Spleen (tissue), 7 donors: Measurements from ENCODE around the gene STX12.

GRCh38 chr1:27402037-27402836 is 9.8 kb downstream of the GPR3 start:
- PRO-cap, 4 experiments = peak in 1 of 4 experiments; most common minus-strand start chr1:27402765 (in 1)
- RAMPAGE, long total RNA, 4 experiments = no peak in any of the 4 experiments

DNA sequence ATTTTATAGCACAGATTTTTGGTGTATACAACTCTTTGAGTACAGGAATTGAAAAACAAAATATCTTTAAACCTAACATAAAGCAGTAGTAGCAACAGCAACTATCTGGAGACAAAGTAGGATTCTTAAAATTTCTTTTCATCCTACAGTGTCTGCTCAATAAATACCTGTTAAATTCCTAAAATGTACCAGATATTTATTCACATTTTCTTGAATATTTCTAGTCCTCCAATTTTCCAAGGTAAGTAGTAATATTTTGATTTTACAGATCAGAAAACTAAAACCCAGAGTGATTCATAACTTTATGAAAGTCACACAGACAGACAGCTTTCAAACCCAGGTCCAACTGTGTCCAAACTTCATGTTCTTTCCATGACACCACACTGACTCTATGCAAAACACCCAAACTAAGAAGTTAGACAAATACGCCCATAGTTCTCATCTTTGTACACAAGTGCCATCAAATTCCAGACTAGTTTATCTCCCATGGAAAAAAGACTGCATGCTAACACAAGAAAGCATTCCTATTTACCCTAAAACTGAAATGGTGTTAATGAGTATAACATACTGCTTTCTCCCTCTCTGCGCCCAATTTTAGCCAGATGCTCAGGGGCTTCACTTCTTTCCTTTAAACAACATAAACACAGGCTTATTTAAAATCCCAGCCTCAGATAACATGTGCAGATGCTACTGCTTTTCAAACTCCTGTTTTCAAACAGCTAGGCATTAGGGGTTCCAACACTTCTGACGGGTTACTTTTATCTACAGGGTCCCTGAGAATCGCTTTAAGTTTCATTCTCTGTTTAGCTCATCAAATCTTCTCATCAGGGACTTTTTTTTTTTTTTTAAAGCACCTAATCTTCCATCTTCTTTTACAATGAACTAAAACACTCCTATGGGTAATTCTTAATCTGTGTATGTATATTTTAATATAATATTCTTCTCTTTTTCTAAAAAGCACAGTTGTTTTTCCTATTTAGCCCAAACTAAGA is 44.7 kb downstream of the WASF2 start:
- PRO-cap, 4 experiments = peak in 1 of 4 experiments; most common plus-strand start position 441 of the sequence (in 1); most common minus-strand start position 348 of the sequence (in 1)
- RAMPAGE, long total RNA, 4 experiments = no peak in any of the 4 experiments

DNA sequence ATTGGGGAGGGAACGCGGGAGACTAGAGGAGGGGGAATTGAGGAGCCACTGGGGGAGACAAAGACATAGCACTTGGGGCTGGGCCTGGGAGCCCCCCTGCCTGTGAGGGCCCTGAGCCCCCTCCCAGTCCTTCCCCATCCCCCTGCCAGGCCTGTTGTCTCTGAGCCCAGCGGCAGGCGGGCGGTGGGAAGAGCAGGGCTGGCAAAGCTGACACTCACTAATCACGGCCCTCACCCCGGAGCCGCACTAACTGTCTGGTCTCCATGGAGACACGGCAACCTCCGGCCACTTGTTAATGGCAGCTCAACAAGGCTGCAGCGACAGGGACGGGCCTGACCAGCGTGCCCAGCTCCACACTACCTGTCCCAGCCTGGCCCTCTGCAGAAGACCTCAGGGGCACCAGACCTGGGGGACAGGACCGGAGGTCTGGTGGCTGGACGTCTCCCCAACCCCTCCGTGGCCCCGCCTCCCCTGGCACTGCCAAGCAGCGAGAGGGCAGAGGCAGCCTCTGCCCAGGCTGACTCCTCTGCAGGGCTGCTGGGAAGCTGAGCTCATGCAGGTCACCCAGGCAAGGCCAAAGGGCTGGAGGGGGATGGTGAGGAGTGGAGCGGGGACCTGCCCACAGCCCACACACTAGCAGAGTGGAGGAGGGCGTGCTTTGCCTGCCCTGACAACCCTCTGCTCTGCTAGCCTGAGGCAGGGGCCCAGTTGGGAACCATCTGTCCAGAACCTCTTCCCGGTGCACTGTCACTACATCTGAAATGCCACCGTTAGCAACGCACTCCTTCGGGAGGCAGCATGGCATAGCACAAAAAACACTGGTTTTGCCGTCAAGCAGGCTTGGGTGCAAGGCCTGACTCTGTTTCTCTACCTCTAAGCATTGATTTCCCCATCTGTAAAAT is 29.5 kb upstream of the WASF2 start:
- PRO-cap, 4 experiments = peak in 1 of 4 experiments; most common plus-strand start position 633 of the sequence (in 1); most common minus-strand start position 528 of the sequence (in 1)
- RAMPAGE, long total RNA, 4 experiments = no peak in any of the 4 experiments

DNA sequence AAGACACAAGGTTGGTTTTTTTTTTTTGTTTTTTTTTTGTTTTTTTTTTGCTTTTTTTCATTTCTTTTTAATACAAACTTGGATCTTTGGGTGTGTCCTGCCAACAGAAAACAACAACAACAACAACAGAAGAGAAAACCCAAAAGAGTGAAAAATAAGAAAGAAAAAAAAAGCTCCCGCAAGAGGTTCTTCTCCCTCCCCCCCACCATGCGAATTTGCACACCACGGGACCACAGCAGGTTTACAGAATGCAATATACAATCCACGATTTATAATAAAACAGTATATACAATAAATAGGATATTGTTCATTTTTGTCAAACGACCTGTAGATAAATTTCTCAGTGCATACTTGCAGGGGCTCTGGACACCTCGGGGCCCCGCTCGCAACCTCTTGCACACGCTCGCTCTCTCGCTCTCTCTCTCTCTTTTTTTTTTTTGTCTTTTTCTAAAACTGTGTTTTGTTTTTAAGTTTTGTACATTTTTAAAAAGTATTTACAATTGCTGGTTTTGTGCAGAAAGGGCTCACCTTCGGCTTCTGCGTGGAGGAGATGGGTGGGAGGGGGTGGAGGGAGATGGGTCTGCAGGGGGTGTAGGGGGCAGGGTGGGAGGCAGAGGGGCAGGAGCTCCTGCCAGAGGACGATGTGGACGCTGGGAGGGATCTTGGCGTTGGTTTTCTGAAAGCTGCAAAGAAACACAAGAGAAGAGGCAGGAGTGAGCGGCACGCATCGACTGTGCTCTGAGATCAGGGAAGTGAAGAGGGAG is 44.4 kb upstream of the WASF2 start:
- PRO-cap, 4 experiments = no peak in any of the 4 experiments
- RAMPAGE, long total RNA, 4 experiments = no peak in any of the 4 experiments

DNA sequence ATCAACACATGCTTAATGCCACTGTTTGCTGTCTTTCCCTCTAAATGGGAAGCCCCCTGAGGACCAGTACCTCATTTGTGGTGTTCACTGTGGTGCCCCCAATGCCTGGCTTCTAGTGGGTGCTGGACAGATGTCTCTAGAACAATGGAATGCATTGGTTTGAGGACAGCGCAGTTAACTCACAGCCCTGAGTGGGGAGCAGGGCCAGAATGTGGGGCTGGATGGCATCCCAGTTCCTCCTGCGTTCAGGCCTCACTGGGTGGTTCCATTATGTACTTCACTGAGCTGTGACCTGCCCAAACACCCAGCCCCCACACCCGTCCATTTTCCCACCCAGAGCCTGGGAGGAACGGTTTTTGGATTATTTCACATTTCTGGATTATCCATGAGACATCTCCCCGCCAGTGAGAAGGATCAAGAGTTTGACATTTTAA is 55.2 kb upstream of the WASF2 start:
- PRO-cap, 4 experiments = no peak in any of the 4 experiments
- RAMPAGE, long total RNA, 4 experiments = no peak in any of the 4 experiments

DNA sequence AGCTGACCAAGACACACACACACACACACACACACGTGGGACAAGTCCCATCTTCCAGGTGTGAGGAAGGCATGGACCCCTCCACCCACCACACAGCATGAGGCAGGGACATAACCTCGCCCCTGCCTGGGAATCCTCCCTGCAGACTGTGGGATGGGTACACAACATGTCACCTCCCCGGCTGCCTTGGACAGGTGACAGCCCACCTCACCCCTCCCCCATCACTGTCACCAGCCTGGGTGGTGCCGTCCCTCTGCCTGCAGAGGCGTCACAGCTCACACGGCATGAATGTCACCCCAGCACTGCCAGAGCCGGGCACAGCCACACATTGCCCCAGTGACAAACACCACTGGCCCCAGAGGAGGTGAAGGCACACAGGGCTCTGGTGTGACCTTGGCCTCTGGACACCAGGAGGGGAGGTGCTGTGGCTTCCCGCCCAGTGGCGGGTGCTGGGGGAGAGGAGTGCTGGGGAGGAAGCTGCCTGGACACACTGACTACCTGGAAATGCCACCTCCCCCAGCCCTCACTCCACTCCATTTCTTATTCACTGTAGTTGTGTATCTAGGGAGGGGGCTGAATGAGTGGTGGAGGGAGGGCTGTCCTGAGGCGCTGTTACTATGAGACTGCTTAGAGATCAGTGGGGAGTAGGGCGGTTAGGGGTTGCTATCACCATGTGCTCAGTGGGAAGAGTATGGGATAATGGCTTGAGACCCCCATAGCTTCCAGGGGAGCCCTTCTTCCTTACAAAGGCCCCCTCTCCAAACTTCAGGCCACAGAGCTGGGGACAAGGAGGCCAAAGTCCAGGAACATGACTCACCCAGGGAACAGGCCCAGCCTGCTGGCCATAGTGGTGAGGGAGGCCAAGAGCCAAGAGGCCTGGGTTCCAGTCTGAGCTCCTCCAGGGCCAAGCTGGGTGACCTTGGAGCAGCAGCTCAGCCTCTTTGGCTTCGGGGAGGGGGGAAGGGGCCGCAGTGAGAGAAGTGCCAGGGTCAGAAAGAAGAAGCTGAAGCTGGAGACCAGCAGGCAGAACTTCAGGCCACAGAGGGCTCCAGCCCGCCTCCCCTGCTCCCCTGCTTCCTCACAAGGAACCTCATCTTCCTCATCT is 40.3 kb downstream of the AHDC1 start:
- PRO-cap, 4 experiments = peak in 1 of 4 experiments; most common plus-strand start position 354 of the sequence (in 1); most common minus-strand start position 351 of the sequence (in 1)
- RAMPAGE, long total RNA, 4 experiments = no peak in any of the 4 experiments

- PRO-cap, 4 experiments = no peak in any of the 4 experiments
- RAMPAGE, long total RNA, 4 experiments = start-site peak on the minus strand in 1 of 4 experiments, at chr1:27589440-27589911 at its widest, 26 reads per replicate
Measured at GRCh38 chr1:27589050-27590257, 14.5 kb downstream of the AHDC1 start.

DNA sequence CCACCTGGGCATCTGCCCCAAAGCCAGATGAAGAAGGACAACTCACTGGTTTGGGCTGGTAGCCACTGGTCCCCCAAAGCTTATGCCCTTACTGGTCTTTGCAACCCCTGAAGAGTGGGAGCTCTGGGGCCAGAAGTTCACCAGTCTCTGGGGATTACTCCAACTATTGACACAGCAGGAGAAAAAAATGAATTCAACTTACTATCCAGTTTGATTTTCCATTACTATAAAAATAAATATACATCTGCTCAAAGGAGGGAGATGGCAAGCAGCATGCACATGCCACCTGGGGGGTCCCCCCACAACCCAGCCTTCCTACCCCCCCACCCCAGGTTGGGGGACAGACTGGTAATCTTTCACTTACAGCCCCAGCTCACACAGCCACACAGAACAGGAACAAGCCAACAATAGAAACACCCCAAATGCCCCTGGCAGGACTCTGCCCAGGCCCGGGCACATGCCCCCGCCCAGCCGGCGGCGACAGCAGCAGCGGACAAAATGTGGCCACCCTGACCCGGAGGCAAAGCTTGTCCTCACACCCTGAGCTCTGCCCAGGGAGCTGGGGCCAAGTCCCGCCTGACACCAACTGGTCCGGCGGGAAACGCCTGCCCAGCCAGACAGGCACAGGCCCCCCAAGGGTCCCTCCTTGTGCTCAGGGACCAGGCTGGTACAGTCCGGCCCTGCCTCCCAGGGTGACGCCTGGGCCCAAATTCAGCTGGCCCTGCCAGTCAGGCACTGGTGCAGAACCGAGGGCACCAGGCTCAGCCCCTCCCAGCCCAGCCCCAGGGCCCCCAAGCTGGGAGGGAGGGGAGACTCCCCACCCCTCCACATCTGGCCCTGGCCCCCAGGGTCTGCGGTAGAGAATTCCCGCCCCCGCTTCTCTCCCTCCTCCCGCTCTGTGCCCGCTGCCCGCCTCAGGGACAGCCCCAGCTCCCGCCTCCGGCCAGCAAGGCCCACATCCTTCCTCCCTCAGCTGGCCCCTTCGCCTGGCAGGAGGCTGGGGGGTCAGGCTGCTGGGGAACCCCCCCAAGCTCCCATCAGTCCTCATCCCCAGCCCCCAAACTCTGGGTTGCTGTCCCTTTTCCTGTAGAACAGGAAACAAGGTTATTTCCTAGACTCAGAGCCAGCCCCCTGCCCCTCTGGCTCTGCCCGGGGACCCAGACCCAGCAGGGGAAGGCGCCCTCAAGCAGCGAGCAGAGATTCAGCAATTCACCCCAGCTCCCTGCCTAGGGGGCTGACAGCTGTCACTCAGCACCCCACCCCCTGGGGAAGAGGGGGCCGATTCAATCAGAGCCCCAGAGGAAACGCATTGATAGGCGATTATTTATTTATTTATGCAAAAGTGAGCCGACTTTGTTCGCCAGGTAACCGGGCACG is 2.1 kb downstream of the AHDC1 start:
- PRO-cap, 4 experiments = peak in 2 of 4 experiments; most common plus-strand start position 672 of the sequence (in 1); most common minus-strand start position 893 of the sequence (in 2)
- RAMPAGE, long total RNA, 4 experiments = no peak in any of the 4 experiments

DNA sequence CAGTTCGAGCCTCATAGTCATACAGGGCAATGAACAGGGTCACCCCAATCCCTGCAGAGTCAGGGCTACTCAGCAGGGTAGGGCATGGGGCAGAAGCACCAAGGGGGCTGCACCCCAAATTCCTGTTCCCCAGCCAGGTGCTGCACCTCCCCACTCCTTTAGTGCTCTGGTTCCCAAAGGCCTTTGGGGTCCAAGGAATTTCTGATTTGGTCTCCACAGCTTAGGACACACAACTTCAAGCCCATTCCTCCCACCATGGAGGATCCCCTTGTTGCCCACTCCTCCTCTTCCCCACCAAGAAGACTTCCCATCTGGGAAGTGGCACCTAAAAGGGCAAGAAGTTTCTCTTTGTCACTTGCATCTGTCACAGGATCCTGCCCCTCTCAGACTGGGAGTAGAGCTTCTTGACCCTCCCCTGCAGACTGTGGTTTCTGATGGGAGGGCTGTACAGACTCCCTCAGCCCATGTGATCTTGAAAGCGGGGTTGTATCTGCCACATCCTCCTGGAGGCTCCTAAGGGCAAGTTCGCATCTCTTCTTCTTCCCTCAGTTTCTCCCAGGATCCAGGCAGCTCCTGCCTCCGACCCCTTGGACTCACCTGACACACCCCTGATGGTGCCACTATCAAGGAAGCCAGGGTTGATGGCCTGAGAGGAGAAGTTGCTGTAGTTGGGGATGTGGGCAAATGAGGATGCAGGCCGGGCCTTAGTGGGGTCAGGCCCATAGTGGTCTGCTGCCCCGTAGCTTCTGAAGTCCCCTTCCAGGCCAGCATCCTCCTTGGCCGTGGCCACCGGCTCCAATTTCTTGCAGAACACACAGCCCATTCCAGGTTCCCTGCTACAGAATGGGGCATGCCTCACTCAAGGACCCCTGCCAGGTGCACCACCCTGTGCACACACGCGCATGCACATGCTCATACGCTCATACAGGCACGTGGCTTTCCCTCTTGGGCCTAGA is 11.6 kb downstream of the FGR start:
- PRO-cap, 4 experiments = peak in 3 of 4 experiments; most common plus-strand start position 498 of the sequence (in 2); most common minus-strand start position 390 of the sequence (in 2)
- RAMPAGE, long total RNA, 4 experiments = no peak in any of the 4 experiments

- PRO-cap, 4 experiments = peak in 4 of 4 experiments; most common plus-strand start chr1:27660229 (in 4); most common minus-strand start chr1:27659690 (in 4)
- RAMPAGE, long total RNA, 4 experiments = no peak in any of the 4 experiments
Measured at GRCh38 chr1:27659239-27660352, 12.4 kb downstream of the IFI6 start.

GRCh38 chr1:27666032-27666680 is 5.8 kb downstream of the IFI6 start:
- PRO-cap, 4 experiments = no peak in any of the 4 experiments
- RAMPAGE, long total RNA, 4 experiments = no peak in any of the 4 experiments

DNA sequence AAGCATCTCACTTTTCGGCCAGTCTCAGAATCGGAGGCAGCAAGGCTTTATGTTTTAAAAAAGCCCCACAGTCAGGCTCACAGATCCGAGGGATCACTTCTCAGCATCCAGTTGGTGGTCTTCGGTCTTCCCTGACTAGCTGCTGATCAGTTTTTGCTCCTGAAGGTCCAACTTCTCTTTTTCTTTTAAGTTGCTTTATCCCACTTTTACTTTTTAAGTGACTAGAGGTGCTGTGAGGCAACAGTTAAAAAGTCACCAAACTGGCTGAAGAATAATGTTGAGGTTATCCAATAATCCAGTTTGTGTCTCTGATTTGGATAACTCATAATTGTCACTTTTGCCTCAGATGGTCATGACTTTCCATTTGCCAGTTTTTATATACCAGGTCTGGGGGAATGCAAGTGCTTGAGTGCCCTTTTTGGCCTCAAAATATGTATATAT is 904 bp downstream of the FAM76A start:
- PRO-cap, 4 experiments = no peak in any of the 4 experiments
- RAMPAGE, long total RNA, 4 experiments = no peak in any of the 4 experiments

DNA sequence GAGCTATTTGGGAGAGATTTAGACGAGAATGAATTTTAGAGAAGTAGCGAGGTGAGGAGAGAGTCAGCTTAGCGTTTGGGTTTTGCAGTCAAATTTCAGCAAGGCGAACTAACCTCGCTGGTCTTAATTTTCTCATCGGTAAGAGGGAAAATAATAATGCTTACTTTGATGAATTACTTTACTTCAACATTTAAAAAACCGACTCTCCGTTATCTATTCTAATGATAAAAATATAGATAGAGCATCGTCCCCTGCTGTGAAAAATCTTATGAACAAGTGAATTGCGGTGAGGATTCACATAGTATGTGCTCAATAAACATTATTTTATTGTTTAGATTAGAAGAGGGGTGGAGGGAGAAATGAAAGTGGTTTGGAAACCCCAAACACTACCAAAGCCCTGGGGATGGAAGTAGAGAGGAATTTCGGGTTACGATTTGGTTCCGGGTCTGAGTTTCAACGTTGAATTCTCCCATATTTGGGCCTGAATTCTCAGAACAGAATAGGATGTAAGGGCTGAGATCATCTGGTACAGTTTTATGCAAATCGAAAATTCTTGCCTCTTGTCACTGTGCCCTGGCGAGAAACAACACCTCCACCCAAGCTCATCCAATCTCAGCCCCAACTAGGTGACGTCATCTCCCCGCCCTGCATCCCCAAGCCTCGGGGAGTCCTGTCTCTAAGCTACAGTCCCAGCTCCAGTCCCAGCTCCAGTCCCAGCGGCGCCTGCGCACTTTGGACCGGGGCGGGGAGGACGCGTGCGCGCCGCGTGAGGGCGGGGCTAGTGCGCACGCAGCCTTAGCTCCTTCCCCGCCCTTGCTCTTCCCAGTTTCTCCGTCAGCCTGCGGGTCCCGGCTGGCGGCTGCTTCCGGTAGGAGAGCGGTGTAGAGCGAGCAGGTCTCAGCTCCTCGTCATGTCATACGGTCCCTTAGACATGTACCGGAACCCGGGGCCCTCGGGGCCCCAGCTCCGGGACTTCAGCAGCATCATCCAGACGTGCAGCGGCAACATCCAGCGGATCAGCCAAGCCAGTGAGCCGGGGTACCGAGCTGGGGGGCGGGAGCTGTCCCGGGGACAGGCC is at the start of gene STX12:
Gene STX12, plus strand, starts transcription at position 822 of the 1,078 bp plus-strand sequence.
- PRO-cap, 4 experiments = peak in 4 of 4 experiments; most common plus-strand start position 825 of the sequence (in 4); most common minus-strand start position 536 of the sequence (in 4)
- RAMPAGE, long total RNA, 4 experiments = start-site peak on the plus strand in 4 of 4 experiments, centred at positions 829 to 847 of the sequence, 904 to 2,670 reads per replicate

GRCh38 chr1:27859807-27860224 is 12.5 kb upstream of the THEMIS2 start:
- PRO-cap, 4 experiments = no peak in any of the 4 experiments
- RAMPAGE, long total RNA, 4 experiments = no peak in any of the 4 experiments

DNA sequence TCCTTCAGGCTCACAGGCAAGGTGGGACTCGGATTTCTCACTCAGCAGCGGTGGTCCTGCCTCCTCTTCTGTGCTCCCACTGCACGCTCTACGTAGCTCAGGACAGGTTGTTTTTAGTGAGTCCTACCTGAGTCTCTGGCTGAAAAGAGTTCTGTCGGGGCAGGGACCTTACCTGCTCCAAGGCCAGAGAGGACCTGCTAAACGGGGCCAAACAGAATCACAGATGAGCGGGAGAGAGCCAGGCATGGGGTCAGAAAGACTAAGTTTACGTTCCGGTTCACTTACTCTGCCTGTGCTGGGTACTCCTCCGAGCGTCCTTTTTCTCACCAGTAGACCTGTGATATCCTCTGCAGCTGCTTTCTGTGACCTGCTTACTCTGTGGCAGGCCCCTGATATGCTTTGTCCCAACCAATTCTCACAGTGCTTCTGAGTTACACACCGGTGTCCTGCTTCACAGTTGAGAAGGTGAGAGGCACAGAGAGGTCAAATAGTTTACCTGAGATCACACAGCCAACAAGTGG is 11.4 kb downstream of the THEMIS2 start:
- PRO-cap, 4 experiments = peak in 3 of 4 experiments; most common plus-strand start position 145 of the sequence (in 2); most common minus-strand start position 225 of the sequence (in 1)
- RAMPAGE, long total RNA, 4 experiments = no peak in any of the 4 experiments

- PRO-cap, 4 experiments = peak in 1 of 4 experiments; most common plus-strand start chr1:27961325 (in 1)
- RAMPAGE, long total RNA, 4 experiments = no peak in any of the 4 experiments
Measured at GRCh38 chr1:27961034-27961493, 1.3 kb downstream of the XKR8 start.

DNA sequence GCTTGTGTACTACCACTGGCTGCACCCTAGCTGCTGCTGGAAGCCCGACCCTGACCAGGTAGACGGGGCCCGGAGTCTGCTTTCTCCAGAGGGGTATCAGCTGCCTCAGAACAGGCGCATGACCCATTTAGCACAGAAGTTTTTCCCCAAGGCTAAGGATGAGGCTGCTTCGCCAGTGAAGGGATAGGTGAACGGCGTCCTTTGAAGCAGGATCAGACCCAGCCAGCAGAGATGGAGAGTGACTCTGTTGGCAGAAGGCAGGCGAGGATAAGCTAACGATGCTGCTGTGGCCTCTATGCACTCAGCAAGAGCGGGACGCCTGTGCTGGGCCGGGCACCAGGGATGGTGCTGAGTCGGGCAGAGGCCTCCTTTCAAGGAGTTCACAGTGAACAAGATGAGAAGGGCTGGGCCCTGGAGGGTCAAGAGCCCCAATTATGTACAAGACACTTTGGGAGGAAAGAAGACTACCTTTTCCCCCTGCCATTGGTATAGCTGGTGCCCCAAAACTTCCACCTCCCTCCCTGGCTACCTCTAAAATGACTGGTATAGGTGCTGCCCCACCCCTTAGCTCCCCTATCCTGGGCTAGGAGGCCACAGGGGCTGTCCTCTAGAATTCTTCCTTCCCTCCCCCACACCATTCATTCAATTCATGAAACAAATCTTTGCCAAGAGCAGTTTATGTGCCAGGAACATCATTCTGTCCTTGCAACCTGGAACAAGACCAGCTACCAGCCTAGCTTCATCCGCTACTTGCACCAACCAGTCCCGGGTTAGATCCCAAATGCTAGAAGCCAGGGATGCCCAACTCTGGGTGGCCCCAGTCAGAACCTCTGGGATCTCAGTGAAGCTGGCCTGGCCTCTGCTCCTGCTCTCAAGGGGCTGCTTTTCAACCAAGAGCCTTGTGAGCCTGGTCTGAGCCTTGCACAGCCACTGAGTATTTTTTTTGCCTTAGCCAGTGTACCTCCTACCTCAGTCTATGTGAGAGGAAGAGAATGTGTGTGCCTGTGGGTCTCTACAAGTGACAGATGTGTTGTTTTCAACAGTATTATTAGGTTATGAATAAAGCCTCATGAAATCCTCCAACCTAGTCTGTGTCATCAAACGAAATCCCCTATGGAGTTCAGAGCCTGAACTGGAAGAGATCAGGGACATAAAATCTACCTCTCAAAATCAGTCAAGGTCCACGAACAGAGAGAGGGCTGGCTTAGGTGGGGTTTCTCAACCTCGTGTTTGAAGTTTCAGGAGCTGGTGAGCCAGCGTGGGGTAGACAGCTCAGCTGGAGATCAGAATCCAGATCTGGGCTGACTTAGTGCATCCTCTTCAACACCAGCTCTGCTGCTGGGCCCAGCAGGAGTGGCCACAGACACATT is 7.7 kb downstream of the XKR8 start:
- PRO-cap, 4 experiments = no peak in any of the 4 experiments
- RAMPAGE, long total RNA, 4 experiments = start-site peak on the plus strand in 1 of 4 experiments, centred at position 759 of the sequence, 8 reads per replicate

DNA sequence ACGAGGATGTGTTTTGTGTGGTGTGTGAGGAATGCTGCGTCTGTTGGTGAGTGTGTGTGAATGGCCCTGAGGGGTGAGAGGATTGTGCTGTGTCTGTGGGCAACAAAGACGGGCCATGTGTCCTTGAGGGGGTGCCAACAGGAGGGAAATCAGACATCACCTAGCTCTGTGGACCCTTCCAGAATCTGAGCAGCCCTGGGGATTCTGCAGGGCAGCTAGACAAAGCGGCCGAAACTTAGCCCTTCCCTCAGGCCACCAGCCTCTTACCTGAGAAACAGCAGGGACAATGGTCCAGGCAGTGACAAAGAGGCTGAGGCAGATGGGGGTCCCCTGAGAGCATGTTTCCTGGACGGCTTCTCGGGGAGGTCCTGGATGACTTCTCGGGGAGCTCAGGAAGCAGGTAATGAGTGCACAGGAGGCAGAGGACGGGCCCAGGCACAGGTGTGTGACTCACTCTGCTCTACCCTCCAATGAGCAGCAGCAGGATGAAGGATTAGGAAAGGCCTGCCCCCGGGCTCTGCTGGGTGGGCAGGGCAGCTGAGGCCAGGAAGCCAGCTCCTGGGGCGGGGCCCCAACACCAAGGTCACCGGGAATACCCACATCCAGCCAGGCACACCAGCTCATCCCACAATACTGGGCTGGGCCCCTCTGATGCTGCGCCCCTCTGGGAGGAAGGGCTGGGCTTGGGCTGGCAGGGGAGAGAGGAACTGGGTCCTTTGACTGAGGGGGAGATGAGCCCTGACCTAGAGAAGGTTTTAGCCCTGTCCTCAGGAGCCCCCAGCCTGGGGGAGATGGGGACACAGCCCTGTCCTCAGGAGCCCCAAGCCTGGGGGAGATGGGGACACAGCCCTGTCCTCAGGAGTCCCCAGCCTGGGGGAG is 17.2 kb upstream of the PTAFR start:
- PRO-cap, 4 experiments = peak in 4 of 4 experiments; most common plus-strand start position 630 of the sequence (in 1); most common minus-strand start position 472 of the sequence (in 4)
- RAMPAGE, long total RNA, 4 experiments = start-site peak on the minus strand in 4 of 4 experiments, centred at positions 278 to 464 of the sequence, 32 to 208 reads per replicate

DNA sequence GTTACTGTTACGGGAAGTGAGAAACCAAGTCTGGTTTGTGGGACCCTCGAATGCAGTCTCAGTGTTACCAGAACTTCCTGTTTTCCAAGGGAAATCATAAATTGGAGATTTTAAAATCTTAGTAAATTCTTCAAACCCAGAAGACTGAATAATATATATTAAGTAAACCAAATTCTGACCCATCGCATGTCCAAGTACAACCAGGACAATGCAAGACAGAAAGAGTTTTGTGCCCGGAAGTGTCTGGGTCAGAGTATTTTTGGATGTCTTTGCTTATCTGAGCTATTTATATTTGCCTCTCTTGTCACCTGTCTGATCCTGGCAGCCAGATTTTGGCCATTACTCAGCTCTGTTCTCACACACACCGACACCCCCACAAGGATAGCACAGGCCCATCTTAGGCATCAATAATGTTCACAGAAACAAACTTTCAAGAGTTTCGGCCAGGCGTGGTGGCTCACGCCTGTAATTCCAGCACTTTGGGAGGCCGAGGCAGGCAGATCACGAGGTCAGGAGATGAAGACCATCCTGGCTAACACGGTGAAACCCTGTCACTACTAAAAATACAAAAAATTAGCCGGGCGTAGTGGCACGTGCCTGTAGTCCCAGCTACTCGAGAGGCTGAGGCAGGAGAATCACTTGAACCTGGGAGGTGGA is 8.9 kb downstream of the ATP5IF1 start:
- PRO-cap, 4 experiments = no peak in any of the 4 experiments
- RAMPAGE, long total RNA, 4 experiments = no peak in any of the 4 experiments

DNA sequence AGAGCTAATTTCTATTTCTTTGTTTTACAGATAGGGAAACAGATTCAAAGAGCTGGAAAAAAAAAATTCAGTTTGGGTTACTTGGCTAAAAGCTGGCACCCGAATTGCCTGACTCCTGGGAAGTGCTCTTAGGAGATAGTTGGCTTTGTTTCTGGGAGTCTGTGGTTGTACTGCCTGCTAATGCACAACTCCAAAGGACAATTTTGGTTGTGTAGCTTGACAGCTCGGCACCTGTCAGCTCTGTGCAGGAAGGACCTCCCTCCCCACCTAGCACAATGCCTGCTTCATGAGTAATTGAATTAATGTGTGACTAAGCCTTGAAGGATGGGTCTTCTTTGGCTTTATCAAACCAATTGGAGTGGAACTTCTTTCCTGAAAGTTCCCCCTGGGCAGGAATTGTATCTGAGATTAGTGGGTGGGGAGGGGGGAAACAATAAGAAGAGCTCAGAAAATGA is 10.4 kb upstream of the SESN2 start:
- PRO-cap, 4 experiments = peak in 1 of 4 experiments; most common minus-strand start position 242 of the sequence (in 1)
- RAMPAGE, long total RNA, 4 experiments = no peak in any of the 4 experiments